SK-N-DZ (cell line): ENCODE data around the gene NSMCE1.

DNA sequence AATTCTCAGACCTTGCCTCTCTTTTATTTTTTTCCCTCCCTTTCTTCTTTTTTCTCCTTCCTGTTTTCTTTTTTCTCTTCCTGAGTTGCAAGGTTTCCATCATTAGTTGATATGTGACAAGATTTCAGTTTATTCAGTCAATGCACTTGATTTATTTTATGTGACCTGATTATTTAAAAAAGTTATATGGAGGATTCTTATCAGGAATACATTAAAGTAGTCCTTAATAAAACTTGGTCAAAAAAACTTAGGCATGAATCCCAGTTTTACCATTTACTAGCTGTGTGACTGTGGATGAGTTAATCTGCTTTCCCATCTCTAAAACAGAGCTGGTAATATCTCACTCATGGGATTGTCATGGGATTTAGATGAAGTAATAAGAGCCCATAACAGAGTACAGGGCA is 31.6 kb upstream of the CDR2 start:
RAMPAGE:
- cytosol, long total RNA, result no peak
- nucleus, long total RNA, result no peak

DNA sequence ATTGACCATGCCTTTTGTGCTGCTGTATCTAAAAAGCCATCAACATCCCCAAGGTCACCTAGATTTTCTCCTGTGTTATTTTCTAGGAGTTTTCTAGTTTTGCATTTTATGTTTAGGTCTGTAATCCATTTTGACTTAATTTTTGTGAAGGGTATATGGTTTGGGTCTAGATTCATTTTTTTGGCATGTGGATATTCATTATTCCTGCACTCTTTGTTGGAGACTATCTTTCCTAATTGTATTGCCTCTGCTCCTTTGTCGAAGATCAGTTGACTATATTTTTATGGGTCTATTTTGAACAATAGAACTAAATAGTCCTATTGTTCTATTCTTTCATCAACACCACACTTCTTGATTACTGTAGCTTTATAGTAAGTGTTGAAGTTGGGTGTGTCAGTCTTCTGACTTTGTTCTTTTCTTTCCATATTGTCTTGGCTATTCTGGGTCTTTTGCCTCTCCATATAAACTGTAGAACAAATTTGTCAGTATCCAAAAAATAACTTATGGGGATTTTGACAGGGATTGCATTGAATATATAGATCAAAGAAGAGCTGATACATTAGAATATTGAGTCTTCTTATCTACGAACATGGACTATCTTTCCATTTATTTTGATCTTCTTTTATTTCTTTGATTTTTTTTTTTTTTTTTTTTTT is 35.8 kb upstream of the CDR2 start:
RAMPAGE:
- cytosol, long total RNA, result no peak
- nucleus, long total RNA, result no peak

DNA sequence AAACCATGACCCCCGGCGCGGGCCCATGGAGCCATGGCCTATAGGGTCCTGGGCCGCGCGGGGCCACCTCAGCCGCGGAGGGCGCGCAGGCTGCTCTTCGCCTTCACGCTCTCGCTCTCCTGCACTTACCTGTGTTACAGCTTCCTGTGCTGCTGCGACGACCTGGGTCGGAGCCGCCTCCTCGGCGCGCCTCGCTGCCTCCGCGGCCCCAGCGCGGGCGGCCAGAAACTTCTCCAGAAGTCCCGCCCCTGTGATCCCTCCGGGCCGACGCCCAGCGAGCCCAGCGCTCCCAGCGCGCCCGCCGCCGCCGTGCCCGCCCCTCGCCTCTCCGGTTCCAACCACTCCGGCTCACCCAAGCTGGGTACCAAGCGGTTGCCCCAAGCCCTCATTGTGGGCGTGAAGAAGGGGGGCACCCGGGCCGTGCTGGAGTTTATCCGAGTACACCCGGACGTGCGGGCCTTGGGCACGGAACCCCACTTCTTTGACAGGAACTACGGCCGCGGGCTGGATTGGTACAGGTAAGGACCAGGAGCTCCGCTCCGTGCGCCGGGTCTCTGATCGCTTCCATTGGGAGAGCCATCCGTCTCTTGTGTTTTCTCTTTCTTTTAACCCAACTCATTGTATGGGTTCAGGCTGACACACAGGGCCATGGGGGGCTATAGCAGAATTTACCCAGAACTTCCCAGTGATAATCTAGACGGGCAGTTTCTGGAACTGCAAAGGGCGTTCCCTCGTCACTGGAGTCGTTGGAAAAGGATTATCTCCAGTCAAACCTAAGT is 805 bp downstream of the HS3ST2 start:
RAMPAGE:
- cytosol, long total RNA, result no peak
- nucleus, long total RNA, result no peak

DNA sequence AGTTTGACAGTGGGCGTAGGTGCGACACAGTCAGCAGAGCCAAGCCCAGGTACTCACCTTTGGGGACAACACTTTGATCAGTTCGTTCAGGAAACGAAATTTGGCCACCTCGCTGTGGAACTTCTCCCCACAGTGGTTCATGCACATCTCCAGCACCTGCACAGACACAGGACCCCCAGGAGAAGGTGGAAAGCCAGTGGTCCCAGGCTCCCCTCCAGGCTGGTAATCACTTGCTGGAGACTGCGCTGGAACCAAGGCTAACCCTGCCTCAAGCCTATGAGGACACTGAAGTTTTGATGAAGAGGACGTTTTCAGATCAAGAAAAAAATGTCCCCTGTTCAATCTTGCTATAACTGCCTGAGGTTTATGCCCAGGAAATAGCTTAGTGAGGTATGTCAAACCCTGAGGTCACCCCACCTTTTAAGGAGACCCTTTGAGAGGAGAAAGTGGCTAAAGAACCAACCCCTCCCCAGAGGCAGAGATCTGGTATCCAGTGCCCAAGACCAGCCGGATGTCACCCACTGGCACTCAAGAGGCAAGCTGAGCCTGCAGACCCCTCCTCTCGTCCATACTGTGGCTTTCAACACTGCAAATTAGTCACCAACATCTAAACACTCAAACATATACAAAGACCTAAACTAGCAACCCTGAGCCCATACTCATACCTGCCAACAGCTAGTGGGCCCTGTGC is 16.8 kb downstream of the GGA2 start:
RAMPAGE:
- cytosol, long total RNA, result no peak
- nucleus, long total RNA, result no peak

DNA sequence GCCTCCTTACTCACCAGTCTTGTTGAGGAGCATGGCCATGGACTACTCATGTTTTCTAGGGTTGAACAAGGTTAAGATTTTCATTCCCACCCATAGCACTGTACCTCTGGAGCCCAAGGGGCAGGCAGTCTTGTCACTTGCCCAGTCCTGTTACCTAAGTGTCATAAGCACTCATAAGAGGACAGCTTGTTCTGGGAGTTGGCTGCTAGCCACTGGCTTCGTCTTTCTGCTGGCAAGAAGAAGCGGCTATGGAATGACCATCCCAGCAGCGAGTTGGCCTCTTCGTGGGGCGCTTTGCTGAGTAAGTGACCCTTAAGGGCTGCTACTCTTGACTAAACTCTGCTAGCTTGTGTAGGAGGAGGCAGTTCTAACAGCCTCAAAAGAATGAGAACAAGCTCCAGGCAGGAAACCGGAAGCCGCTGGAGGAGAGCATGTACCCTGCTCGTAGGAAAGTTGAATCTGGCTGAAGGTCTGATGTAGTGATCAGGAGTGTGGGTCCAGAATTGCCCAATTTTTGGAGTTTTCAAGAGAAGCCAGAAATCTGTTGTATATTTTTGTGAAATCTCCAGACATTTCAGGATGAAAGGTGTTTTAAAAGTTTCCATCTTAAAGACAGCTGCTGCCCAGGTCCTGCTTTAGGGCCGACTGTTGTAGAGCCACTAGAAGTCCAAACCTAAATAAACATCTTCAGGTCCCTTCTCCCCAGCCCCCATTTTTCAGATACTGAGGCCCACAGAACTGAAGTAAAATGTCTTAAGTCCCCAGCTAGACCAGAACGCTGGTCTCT is 7.6 kb downstream of the UBFD1 start:
RAMPAGE:
- cytosol, long total RNA, result no peak
- nucleus, long total RNA, result no peak

DNA sequence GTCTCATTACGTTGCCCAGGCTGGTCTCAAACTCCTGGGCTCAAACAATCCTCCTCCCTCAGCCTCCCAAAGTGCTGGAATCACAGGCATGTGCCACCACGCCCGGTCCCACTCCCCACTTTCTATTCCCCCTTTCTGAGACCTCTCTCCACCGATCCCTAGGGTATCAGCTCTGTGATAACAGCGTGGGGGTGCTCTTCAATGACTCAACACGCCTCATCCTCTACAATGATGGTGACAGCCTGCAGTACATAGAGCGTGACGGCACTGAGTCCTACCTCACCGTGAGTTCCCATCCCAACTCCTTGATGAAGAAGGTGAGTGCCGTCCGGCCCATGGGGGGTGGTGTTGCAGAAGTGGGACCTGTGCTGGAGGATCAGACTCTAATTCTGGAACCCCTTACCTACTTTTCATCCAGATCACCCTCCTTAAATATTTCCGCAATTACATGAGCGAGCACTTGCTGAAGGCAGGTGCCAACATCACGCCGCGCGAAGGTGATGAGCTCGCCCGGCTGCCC is 10.4 kb downstream of the PLK1 start:
RAMPAGE:
- cytosol, long total RNA, result no peak
- nucleus, long total RNA, result no peak

DNA sequence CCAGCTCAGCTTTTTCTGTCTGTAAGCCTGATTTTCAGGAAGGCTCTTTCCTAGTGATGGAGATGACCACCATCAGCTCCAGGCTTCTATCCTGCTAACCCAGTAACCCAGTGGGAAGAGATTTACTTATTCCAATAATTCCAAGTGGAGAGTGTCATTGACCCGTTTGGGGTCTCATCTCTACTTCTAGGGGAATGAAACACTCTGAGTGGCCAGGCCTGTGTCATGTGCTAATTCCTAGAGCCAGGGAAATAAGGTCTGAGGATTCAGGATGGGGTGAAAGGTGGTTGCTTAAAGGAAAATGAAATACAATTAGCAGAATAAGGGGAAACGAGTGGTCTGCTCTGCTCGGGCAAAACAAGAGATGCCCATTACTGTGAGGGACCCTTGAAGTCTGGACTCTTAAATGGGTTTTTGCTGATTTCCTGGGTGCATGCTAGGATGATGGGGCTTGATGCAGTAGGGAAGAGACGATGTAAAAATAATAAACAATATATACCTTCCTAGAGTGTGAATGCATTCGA is 3.7 kb downstream of the CHP2 start:
RAMPAGE:
- cytosol, long total RNA, result no peak
- nucleus, long total RNA, result no peak

RAMPAGE:
- cytosol, long total RNA, result no peak
- nucleus, long total RNA, result no peak
Measured at GRCh38 chr16:23847480-23848502, 12.0 kb downstream of the PRKCB start.

DNA sequence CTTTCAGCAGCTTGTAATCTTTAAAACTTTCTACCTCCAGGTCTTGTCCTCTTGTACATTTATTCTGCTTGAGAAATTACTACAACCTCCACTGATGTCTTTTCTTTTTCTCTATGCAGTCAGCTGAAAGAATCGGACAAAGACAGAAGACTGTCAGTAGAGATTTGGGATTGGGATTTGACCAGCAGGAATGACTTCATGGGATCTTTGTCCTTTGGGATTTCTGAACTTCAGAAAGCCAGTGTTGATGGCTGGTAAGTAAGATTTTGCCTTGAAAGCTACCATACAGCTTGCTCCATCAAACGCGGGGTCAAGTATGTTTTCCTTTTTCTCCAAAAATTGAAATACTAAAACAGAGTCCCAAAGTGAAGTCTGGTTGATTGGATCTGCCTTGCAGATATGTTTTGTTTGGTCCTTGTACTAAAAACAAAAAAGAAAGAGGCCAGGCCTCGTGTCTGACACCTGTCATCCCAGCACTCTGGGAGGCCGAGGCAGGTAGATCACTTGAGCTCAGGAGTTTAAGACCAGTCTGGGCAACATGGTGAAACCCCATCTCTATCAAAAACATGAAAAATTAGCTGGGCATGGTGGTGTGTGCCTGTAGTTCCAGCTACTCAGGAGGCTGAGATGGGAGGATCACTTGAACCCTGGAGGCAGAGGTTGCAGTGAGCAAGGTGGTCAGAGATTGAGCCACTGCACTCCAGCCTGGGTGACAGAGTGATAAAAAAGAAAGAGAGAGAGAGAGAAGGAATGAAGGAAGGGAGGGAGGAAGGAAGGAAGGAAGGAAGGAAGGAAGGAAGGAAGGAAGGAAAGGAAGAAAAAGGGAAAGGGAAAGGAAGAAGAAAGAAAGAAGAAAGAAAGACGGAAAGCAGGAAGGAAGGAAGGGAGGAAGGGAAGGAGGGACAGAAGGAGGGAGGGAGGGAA is 161.8 kb upstream of the CACNG3 start:
RAMPAGE:
- cytosol, long total RNA, result no peak
- nucleus, long total RNA, result no peak

RAMPAGE:
- cytosol, long total RNA, result no peak
- nucleus, long total RNA, result no peak
Measured at GRCh38 chr16:24255310-24255687, 836 bp upstream of the CACNG3 start.

RAMPAGE:
- cytosol, long total RNA, result no peak
- nucleus, long total RNA, result no peak
Measured at GRCh38 chr16:24759175-24759917, 29.9 kb downstream of the TNRC6A start.

GRCh38 chr16:24767137-24767544 is 37.7 kb downstream of the TNRC6A start:
RAMPAGE:
- cytosol, long total RNA, result no peak
- nucleus, long total RNA, result no peak

RAMPAGE:
- cytosol, long total RNA, result no peak
- nucleus, long total RNA, result no peak
Measured at GRCh38 chr16:24947198-24947852, 67.8 kb downstream of the ARHGAP17 start.

GRCh38 chr16:25048474-25048952 is 33.3 kb upstream of the ARHGAP17 start:
RAMPAGE:
- cytosol, long total RNA, result no peak
- nucleus, long total RNA, result no peak

GRCh38 chr16:25118259-25118972 is 6.9 kb downstream of the LCMT1 start:
RAMPAGE:
- cytosol, long total RNA, result no peak
- nucleus, long total RNA, result no peak

GRCh38 chr16:25177988-25178686 is 38.6 kb upstream of the AQP8 start:
RAMPAGE:
- cytosol, long total RNA, result no peak
- nucleus, long total RNA, result no peak

DNA sequence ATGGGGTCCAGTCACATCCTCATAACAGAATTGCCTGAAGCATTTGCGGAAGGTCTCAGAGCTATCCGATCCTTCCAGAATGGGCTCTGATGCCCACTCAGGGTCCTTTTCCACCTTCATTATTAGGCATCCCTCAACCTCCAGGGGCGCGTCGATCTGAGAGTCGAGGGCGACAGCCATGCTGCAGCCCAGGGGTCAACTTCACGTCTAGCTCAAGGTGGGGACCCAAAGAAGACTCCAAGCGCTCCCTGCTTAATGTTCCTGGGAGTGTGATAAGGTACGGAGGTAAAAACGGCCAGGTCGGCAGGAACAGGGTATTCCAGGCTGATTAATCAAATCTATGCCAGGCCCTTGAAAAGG is 717 bp downstream of the ZKSCAN2 start:
RAMPAGE:
- cytosol, long total RNA, result no peak
- nucleus, long total RNA, result no peak

GRCh38 chr16:27083824-27084305 is 17.1 kb downstream of the C16orf82 start:
RAMPAGE:
- cytosol, long total RNA, result no peak
- nucleus, long total RNA, result no peak

DNA sequence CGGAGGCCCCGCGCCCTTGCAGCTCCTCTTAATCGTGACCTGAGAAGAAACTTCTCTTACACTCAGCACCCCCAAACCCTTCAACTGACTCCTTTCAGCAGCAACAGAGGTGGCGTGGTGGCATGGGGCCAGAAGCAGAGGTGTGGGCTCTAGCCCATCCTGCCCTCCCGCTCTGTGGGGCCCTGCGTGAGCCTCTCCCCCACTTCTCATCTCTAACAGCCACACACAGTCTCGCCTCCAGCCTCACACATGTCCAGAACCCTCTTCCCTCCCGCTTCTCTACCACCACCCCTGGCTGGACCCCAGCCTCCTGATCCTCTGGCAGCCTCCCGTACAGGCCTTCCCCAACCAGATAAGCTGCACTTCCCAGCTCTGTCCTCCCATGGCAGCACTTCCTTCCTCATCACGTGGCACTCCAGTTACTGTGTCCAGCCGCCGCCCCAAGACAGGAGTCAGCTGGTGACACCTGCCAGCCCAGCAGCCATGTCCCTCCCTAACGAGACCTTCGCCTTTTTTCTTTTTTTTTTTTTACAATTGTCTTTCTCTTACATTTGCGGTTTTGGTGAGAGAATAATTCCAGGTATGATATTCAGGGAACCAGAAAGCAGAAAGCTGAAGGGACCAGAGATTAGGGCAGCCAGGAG is 30.4 kb downstream of the NSMCE1 start:
RAMPAGE:
- cytosol, long total RNA, result no peak
- nucleus, long total RNA, result no peak

DNA sequence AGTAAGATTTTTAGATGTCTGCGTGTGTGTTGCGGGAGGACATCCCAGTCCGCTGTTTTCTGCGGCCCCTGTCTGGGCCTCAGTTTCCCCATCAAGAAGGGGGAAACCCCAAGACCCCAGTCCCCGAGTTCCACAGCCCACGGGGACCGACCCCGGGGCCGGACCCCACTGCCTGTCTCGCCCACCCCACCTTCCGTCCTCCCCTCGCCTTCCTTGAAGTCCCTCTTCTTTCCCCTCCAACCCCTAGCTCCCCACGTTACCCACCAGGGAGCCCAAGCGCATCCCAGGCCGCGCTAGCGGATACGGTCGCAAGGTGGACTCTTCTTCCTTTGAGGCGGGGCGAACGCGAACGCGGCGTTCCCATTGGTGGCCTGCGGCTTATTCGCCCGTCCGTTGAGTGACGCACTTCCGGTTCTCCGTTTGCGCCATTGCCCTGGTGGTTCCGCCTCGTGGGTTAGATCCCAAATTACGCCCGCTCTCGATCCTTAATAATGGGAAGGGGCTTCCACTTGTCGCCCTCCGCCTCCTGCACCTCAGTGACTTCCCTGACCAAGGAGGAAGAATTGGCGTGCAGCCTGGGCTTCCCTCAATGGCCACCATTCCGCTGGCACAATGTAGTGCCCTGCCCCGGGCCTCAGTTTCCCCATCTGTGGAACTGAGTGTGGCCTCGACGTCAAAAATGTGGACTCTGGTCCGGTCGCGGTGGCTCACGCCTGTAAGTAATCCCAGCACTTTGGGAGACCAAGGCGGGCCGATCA is at the start of gene NSMCE1:
TSS of gene NSMCE1 (minus strand) at position 331 of the 758 bp plus-strand sequence.
RAMPAGE:
- cytosol, long total RNA, result start-site peak on the minus strand centred at position 303 of the sequence, 47 bp wide, 3,775 and 816 reads in 2 replicates; start-site peak on the plus strand centred at position 420 of the sequence, 24 bp wide, 11 and 9 reads in 2 replicates
- nucleus, long total RNA, result start-site peak on the minus strand centred at position 301 of the sequence, 22 bp wide, 413 and 145 reads in 2 replicates